PC-3 (cell line): Measurements from ENCODE around the gene CPT1B.

- RAMPAGE, long total RNA: no peak
Measured at GRCh38 chr22:50443763-50444938, 30.7 kb downstream of the SBF1 start.

DNA sequence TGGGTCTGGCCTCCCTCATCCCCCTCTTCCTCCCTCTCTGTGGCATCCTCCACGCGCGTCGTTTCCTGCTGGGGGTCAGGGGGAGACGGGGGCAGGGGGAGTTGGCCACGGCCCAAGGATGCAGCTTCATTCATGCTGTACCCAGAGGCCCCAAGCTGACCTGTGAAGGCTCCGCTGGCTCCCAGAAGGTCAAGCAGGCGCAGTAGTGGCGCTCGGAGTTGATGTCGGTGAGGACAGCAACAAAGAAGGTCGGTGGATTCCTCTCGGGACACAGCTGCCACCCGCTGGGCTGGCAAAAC lies 7.3 kb downstream of the SBF1 start:
- RAMPAGE, long total RNA: no peak

GRCh38 chr22:50498248-50499007 lies 9.1 kb downstream of the LMF2 start:
- RAMPAGE, long total RNA: no peak

GRCh38 chr22:50509212-50509538 lies 1.2 kb downstream of the NCAPH2 start:
- RAMPAGE, long total RNA: no peak

DNA sequence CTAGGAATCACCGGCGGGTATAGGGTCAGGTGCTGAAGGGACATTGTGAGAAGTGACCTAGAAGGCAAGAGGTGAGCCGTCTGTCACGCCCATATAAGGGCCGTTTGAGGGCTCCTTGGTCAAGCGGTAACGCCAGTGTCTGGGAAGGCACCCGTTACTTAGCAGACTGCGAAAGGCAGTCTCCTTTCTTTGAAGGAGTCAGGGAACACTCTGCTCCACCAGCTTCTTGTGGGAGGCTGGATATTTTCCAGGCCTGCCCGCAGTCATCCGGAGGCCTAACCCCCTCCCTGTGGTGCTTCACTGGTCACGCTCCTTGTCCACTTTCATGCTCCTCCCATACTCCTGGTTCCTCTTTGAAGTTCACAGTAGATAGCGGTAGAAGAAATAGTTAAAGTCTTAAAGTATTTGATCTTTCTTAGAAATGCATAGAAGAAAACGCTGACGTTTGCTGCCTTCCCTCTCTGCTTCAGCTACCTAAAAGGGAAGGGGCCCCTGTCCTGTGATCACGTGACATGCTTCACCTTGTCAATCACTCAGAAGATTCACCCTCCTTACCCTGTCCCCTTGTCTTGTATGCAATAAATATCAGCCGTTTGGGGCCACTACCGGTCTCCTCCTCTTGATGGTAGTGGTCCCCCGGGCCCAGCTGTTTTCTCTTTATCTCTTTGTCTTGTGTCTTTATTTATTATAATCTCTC lies 1.9 kb upstream of the ODF3B start:
- RAMPAGE, long total RNA: no peak

DNA sequence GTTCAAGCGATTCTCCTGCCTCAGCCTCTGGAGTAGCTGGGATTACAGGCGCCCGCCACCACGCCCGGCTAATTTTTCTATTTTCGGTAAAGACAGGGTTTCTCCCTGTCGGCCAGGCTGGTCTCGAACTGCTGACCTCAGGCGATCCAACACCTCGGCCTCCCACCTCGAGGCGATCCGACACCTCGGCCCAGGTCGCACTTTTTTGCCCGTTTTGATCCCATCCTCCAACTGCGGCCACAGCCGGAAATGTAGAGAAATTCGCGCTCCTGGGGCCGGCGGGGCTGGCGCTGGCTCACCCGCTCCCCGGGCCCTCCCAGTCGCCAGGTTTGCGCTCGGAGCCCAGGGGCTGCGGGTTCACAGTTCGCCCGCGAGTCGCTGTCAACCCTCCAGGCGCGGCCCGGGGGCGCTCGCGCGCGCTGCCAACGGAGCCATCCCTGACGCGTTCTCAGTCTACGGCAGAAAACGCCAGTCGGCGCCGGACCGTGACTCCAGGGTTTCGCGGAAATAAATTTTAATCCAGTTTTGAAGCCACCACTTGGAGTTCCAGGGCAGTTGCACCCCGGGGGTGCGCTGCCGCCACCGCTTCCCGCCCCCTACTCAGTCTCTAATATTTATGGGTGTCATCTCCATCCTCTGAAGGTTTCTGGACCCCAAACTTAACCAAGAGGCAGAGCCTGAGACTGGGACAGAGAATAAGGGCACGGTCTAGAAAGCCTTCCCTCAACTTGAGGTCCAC lies 1.6 kb upstream of the KLHDC7B start:
- RAMPAGE, long total RNA: no peak

DNA sequence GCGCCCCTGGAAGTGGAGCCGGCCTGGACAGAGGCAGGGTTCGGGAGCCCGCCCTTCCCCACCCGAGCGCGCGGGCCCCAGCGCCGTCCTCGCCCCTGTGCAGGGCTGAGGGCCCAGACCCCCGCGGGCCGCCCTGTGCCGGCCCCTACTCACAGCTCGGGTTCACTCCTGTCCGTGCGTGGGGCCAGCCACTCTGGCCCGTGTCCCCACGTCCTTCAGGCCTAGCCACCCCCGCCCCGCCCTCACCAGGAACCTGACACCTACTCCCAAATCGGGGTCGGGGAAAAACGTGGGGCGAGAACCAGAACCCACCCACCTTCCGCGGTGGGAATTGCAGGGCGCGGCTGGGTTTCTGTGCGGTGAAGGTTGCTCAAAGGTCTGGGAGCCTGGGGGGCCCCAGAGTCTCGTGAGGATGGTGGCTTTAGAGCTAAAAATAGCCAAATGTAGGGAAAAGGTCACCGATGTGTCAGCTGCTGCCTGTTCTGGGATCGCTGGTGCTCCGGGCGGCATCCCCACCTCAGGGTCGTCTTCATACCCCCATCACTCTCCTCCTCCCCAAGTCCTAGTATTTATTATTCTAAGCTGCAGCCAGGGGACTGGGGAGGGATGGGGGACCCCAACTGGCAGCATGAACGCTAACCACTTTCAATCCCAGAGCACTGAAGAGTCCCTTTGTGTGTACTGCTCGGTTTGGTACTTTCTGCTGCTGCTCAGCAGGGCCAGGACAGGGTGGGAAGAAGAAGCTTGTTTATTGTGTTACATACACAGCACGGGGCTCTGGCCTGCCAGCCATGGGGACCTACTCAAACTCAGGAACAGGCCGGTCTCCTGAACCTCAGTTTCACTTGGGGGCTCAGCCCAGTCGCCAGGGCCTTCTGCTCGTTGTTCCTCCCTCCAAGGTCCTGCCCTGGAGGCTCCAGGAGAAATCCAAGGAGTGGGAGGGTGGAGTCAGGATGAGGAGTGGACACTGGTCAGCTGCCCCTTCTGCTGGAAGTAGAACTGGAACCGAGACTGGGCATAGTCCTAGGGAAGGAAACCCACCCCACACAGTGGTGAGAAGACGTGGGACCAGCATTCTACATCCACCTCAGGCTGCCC lies at the start of gene CPT1B:
Gene CPT1B (minus strand): TSS at position 195 of the 1,098 bp plus-strand sequence.
- RAMPAGE, long total RNA: no peak

- RAMPAGE, long total RNA: no peak
Measured at GRCh38 chr22:50581559-50581986, 1.1 kb downstream of the CHKB start.

DNA sequence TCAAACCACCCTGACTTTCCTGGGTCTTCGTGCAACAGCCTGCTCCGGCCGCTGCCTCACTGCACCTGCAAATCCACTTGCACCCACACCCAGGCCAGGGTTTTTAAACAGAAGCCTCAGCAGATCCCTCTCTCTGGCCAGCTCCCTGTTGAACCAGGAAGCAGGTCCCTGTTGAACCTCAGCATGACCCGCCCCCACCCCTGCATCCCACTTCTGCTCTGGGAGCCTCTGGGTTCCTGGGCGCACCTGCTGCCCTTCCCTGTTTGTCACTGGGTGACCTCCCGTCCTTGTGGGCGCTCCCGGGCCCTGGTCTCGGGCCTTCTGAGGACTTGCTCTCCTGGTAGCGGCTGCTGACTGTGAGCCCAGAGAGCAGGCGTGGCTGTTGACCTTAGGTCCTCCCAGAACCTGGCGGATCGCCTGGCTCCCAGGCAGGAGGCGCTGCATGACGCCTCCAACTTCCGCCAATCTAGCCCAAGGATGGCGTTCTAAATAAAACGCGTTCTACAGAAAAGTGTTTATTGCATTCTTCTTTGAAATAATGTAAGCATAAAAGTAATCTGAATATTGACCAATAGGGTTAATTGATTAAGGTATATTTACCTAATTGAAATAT lies 13.0 kb downstream of the MAPK8IP2 start:
- RAMPAGE, long total RNA: no peak